ENCODE measurements around a stretch of chr12.

DNA sequence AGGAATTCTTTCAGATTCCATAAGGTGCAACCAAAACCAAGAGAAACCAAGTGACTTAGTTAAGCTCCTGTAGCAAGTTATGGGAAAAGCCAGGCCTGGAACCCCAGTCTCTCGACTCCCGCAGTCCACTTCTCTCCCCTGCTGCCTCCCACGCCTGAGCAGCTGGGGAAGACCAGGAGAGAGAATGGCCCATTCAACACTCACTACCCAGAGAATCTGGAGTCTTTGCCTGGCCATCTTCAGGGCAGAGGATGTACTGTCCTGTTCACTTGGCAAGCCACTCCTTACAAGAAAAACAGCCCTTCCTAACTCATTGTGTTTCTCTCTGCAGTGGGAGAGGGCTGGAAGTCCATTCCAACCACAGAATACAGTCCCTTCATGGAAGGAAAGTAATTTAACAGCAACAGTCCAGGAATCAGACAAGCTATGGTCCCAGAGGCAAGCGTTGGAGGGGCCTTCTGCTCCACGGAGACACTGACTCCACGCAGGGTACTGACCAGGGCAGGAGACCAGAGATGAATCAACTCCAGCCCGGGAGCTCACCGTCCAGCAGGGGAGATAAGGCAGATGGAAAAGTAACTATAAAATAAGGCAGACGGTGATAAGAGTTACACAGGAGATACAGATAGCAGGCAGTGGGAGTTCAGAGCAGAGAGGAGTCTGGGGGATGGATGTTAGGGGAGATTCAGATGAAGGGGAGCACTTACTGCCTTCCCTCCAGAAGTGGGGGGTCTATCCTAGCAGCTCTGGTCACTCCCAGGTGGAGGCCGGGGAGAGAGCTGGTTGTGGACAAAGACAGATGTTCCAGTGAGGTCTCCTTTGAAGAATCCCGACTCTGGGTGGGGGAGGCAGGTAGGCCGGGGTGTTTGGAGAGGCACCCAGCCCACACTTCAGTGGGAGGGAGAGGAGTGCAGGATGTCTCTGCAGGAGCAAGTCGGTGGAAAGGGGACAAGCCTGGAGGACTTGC is 1.5 kb downstream of the PITPNM2 start:
- RRBS, result 91% methylated on average over 3 of the region's 13 CpGs

GRCh38 chr12:123266959-123267471 is 4.6 kb downstream of the CDK2AP1 start:
- RRBS, result 90% methylated on average over 2 of the region's 13 CpGs

DNA sequence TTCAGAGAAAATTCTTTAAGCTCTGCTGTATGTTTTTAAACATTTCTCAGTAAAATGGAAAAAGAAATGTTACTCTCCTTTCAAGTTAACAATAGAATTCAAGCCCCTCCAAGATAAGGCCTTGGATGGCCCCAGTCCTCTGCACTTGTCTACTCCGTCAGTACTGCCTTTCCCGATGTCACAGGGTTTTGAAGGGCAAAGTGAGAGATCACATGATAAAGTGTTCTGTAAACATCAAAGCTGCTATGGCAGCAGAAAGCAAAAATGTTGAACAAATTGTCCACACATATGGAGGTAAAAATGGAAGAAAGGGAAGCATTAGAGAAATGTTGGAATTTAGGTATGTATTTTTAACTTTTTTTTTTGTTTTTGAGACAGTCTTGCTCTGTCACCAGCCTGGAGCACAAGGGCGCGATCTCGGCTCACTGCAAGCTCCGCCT is 33.5 kb upstream of the CDK2AP1 start:
- RRBS, result no CpG with 5 or more reads among the region's 6 CpGs

DNA sequence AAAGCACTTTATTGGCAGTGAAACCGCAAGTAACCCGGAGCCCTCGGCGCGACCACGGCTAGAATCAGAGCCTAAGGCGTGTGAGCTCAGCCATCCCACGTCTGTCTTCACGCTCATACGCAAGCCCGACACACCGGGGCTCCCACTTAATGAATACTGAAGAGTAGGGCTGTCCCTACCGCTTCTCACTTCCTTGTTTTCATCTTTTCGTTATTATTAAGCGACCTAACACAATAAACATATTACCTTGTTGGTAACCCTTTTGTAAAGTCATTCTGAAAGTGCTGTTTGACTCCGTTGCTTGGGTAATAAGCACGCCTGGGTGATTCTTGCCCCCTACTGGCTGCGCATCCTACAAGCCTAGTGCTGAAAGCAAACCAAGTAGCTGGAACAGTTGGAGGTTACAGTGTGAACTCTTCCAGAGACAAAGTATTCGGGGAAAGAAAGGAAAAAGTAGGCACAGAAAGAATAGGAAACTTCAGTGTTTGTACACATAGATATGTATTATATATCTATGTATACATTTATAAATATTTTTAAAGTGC is 958 bp upstream of the SBNO1 start:
- RRBS, result under 1% methylated on average over 9 of the region's 19 CpGs

DNA sequence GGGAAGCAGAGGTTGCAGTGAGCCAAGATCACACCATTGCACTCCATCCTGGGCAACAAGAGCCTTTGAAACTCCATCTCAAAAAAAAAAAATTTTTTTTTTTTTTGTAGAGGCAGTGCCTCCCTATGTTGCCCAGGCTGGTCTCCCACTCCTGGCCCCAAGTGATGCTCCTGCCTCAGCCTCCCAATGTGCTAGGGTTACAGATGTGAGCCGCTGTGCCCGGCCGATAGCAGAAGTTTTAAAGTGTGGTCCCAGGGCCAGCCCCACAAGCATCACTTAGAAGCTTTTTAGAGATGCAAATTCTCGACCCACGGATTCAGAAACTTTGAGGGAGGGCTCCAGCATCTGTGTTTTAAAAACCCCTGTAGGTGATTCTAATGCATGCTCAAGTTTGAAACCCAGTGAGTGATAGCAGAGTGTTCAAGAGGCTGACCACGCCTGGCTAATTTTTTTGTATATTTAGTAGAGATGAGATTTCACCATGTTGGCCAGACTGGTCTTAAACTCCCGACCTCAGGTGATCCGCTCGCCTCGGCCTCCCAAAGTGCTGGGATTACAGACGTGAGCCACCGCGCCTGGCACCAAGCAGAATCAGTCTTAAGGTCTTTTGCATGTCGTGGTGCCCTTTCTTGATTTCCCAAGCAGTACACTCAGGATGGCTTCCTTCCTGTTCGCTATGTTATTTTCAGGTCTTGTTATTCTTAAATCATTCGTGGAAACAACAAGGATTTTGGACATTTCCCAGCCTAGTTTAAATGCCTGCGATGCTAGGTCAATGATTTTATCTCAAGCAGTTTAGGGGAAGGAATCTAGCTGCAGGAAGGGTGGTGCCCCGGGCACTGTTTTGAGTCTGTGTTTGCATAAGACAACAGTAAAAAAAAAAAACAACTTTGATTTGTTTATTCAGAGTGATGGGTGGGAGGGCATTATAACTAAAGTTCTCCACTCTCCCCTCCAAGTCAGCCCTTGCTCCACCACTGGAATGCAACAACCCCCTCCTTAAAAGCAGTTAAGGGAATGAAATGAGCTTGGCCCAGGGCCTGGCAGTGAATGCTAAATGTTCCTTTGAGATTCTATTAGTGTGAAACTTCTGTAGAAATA is 9.1 kb upstream of the RILPL2 start:
- RRBS, result no CpG with 5 or more reads among the region's 18 CpGs

DNA sequence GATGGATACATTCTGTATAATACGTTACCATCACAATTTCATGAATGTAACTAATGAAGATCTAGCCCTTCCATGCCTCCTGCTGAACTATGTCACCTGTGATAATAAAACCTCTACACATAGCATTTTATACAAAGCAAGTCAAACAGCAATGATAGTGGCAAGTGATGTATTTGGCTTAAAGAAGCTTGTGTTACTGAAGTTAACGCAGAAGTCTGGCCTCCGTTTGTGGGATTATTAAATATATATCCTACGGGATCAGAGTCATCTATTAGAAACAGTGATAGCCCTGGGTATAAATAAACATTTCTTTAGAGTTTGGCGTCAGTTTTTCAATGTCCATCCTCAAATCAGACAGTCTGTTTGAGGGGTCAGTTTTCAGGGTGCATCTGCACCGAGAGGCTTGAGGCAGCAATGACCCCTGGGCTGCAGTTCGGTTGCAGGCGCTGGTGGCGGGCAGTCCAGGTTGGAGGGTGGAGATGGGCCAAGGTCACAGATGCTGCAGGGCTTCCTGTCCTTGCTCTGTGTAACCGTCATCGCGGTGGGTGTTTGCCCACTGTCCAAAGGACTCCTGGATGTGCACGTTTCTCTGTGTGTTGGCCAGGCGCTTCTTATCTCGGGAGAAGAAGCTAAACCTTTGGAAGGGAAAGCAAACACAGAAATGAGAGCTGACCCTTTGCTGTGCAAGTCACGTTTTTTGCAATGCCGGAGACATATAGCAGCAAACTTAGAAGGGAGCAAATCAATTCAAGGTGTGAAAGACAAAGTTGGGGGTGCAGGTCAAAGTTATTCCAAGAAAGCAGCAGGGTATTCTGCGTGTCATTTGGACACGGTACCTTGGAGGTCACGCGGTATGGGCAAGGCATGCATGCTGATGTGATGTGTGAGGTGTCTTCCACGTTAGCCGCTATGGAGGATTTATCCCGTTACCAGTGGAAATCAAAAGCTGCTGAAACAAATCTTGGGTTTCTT is 14.4 kb downstream of the SNRNP35 start:
- RRBS, result no CpG with 5 or more reads among the region's 24 CpGs

DNA sequence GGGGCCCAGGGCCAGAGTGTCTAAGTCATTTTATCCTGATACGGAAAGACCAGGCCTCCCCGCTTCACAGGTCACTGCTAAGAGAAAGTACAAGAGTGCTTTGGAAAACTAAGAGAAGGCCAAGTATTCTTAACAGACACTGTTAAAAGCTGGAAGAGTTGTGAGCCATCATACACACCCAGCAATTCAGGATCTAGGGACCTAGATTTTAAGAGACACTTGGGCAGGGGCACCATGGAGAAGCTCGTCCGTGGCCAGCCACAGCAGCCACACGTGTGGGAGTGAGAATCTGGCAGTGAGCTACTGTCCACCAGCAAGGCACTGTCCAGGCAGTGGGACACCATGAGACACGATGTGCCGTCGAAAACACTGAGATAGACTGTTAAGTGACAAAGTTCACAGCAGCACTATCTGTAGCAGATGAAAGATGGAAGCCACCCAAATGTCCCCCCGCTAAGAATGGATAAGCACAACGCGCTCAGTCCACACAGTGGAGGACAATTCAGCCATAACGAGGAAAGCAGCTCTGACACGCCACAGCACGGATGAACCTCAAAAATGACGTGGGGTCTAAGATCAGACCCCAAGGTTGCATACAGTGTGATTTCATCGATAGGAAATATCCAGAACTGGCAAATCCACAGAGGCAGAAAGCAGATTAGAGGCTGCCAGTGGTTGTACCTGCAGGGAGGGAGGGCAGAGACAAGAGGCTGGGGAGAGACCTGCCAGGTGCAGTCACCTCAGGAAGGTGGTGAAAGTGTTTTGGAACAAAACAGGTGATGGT is 19.7 kb downstream of the RILPL1 start:
- RRBS, result no CpG with 5 or more reads among the region's 16 CpGs

DNA sequence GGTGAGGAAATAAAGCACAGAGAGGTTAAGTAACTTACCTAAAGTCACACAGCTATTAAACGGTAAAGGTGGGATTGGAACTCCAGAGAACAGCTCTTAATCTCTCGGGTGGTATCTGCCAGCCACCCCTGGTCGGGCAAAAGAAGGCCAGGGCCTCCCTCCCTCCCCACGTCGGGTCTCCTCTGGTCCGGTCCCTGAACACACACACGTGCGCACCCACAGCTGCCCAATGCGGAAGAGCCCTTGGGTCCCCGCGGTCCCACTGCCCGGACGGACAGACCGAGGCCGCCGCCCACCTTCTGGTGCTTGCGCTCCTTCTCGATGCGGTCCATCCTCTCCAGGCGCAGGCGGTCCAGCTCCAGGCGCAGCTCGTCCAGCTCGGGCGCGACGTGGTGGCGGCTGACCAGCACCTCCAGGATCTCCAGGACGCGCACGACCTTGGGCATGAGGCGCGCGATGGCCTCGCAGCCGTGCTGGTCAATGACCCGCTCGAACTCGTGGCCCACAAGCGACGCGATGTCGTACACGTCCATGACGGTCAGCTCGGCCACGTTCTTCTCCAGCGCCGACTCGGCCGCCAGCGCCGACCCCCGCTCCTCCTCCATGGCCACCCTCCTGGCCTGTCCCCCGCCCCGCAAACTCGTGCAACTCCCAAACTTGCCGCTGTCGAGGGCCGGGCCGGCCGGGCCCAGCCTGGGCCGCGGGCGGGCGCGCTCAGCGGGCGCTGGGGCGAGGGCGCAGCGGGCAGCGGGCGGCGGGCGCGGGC is 458 bp downstream of the RILPL1 start:
- RRBS, result 3% methylated on average over 12 of the region's 77 CpGs

- RRBS, result no CpG with 5 or more reads among the region's 14 CpGs
Observed at GRCh38 chr12:123742049-123742683, 19.9 kb upstream of the DNAH10 start.

GRCh38 chr12:123934868-123935420 is 37.7 kb downstream of the CCDC92 start:
- RRBS, result no CpG with 5 or more reads among the region's 14 CpGs

- RRBS, result 2% methylated on average over 13 of the region's 34 CpGs
Observed at GRCh38 chr12:123971461-123972156, 1.0 kb downstream of the CCDC92 start.

GRCh38 chr12:124008353-124008725 is 35.3 kb downstream of the ZNF664 start:
- RRBS, result no CpG with 5 or more reads among the region's 3 CpGs

DNA sequence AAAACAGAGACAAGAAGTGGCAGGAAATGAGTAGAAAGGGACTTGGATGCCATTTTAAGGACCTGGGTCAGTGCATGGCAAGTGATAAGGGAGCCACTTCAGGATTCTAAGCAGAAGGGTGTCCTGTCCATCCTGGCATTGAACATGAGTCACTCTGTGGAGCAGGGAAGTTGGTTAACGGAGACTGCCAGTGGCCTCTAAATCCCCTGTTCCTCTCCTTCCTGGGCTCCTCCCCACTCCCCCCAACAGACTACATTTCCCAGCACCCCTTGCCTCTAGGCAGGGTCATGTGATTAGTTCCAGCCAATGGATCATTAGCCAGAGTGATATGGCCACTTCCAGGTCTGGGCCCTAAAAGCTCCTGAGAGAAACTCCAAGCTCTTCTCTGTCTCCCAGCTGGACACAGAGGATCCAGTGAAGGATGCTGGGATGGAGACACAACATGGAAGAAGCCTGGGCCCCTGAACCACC is 54.5 kb upstream of the RFLNA start:
- RRBS, result no CpG with 5 or more reads among the region's 1 CpG

- RRBS, result 93% methylated on average over 6 of the region's 32 CpGs
Observed at GRCh38 chr12:124385652-124386491, 91.0 kb downstream of the RFLNA start.

GRCh38 chr12:124390483-124391099 is 95.7 kb downstream of the RFLNA start:
- RRBS, result no CpG with 5 or more reads among the region's 25 CpGs

DNA sequence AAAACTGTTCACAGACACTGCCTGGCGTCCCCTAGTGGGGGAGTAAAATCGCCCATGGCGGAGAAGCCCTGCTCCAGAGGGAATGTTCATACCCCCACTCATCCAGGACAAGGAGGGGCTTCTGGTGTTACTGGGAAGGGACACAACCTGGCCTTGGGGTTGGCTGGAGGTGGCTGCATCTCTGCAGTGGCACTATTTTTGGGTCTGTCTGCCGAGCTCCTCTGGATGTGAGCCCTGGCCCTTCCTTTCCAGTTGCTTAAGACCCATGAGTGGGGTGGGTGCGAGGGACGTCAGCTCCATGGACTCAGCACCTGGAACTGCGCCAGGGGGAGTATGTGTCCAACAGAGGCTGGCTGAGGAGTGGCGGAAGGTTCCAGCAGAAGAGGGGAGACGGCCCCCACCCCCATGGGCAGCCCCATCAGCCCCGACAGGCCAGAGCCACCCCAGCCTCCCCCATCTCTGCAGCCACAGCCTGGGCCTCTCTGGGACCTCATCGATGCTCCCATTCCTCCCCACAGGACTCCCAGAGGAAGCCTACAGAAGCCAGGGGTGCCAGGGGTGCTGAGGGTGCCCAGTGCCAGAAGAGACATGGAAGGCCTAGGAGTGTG is 104.0 kb downstream of the RFLNA start:
- RRBS, result no CpG with 5 or more reads among the region's 11 CpGs

GRCh38 chr12:124410171-124410821 is 115.4 kb downstream of the RFLNA start:
- RRBS, result 84% methylated on average over 4 of the region's 16 CpGs

DNA sequence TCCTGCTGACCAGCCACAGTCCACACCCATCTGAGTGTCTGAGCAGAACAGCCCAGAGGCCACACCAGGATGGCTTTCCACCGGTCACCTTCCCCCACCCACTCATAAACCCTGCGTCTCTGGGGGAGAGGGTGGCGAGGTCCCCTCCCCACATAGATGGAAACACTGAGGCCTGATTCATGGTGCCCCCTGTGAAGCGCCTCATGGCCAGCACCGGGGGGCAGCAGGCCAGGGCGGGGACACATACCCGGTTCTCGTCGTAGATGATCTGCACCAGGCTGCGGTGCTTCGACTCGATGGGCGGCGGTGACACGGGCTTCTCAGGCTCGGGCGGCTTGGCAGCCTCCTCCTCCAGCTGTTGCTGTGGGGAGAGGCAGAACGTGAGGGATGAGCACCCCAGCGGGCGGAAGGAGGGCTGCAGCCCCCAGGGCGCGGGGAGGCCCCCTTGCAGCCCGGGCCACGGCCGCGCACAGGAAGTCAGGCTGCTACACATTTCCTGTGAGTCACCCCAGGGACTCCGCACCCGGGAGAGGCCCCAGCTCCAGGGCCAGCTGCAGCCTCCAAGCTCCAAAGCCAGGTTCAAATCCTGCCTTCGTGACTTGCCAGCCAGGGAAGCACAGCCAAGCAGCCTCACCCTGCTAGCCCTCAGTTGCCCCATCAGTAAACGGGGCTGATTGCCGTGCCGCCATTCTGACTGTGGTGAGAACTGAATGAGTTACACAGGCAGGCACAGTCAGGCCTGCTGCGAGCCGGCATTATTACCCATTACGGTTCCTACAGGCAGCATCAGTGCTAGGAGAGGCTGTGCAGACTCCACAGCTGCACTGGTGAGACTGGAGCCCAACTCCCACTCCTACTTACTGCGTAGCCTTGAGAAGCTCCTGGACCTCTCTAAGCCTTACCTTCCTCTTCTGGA is 101.2 kb downstream of the NCOR2 start:
- RRBS, result 92% methylated on average over 6 of the region's 36 CpGs

DNA sequence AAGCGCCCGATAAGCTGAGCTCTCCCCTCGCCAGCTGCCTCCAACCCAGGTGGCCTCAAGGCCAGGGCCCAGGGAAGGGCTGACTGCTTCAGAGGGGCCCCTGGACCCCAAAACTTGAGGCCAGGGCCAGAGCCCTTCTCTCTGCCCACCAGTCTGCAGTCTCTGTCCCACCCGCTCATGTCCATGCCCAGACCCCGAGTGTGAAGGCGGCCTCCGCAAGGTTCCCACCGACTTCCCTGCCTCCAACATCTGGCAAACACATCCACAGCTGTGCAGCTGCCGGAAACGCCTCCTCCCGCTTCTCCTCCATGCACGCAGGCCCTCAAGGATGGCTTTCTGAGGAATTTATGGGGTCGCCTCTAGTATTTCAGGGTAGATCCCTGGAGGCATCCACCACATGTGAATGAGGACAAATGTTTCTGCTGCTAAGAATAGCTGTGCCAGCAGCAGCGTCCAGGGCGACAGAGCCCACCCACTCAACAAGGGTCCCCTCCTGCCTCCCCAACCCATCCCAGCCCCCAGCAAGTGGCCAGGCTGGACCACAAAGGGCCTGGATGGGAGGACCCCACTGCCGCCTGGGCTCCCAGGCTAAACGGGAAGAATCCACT is 59.7 kb downstream of the NCOR2 start:
- RRBS, result no CpG with 5 or more reads among the region's 17 CpGs

GRCh38 chr12:124551354-124552100 is 15.9 kb downstream of the NCOR2 start:
- RRBS, result 8% methylated on average over 5 of the region's 22 CpGs